Keratinocyte (primary cell): ENCODE measurements around the gene BEND7.

DNA sequence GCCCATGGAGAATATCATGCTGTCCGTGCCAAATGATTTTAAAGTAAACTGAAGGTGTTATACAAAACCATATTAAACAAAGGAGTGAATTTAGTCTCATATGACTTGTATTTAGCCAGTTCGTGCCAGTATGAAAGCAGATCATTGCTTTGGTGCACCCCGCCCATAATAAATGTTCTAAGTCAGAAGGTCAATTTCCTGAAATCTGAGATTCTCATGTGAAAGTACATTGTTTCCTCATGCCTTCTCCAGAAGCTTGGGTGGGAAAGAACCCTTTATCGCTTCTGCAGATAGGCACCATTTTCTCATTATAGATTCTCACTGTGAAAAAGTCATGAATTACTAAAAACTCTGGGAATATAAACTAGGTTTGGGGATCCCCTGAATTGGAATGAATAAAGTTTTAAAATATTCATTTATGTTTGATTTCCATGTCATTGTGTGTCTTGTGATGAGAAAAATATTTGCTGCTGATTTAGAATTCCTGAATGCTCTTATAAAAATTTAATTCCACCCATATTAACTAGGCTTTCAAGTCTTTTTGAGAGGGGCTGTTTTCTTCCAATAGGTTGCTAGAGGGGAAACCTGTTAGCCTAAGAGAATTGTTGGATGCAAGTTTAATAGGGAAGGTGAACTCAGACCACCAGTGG lies 106.6 kb downstream of the CAMK1D start:
CAGE:
- cytosol, long polyA minus RNA: no peak
- cytosol, long polyA plus RNA: no peak
- long polyA plus RNA: no peak
- nucleus, long polyA minus RNA: no peak
- nucleus, long polyA plus RNA: no peak

DNA sequence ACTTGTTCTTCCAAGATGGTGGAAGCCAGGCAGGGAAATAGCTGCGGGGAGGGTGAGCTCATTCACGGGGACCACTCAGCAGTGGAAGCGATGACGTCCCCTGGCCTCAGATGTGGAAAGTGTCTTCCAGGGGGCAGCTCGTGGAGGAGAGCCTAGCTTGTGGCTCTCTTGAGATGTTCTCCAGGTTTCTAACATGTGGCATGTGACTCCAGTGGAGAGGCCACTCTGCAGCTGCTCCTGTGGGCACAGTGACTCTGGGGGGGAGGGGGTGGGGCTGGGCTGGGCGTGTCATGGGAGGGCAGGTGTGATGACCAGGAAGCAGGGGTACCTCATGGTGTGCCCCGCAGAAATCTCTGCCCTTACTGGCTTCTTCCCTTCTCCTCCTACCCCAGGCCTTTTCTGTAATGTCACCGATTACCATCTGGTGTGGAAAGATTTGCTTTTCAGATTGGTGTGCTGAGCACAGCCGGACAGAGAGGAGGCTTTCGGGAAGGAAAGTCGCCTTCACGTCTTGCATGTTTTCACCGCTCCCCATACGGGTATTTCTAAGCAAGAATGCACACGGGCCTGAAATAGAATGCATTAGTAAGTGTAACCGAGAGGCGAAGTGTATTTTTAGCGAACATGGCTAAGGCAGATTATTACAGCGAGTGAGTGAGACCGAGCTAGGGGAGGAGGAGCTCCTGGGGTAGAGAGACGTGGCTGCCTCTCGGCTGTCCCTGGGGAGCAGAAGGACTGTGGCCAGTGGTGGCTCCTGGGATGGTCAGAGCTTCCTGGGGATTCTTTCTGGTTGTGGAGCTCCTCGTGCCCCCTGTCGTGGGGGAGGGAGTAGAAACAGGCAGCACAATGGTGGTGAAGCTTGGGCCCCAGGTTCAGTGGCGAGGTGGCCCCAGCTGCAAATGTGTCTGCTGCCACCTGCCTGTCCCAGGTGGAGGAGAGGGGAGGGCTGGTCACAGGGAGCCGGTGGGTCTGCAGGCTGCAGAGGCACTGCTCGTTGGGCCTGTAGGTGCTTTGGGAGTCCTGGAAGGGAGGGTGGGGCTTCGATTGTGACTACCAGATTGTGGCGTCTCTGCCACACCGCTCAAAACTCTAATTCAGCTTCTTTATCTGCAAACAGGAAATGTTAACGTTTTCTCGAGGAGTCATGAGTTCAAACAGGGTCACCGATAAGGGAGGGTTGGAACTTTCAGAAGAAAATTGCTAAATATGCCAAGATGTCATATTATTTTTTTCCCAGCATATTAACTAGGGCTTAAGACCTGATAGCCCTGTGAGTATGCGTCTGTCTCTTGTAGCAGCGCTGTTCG lies 135.7 kb downstream of the CAMK1D start:
CAGE:
- cytosol, long polyA minus RNA: no peak
- cytosol, long polyA plus RNA: no peak
- long polyA plus RNA: no peak
- nucleus, long polyA minus RNA: no peak
- nucleus, long polyA plus RNA: no peak

DNA sequence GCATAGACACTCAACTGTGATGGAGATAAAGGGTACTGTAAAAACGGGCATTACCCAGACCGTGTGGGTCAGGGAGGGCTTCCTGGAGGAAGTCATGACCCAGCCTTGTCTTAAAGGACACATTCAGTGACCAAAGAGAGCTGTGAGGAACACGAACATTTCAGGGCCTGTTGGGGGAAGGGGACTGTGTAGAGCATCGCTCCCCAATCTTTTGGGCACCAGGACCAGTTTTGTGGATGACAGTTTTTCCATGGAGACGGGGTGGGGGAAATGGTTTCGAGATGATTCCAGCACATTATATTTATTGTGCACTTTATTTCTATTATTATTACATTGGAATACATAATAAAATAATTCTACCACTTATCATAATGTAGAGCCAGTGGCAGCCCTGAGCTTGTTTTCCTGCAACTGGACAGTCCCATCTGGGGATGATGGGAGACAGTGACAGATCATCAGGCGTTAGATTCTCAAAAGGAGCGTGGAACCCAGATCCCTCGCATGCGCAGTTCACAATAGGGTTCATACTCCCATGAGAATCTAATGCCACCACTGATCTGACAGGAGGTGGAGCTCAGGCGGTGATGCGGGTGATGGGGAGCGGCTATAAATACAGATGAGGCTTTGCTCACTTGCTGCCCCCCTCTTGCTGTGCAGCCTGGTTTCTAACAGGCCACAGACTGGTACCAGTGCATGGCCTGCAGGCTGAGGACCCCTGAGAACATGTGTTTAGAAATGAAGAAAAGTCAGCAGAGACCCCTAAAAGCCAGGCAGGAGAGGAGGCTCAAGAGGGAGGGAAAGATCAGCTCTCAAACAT lies 259.9 kb downstream of the CAMK1D start:
CAGE:
- cytosol, long polyA minus RNA: no peak
- cytosol, long polyA plus RNA: no peak
- long polyA plus RNA: no peak
- nucleus, long polyA minus RNA: no peak
- nucleus, long polyA plus RNA: no peak

DNA sequence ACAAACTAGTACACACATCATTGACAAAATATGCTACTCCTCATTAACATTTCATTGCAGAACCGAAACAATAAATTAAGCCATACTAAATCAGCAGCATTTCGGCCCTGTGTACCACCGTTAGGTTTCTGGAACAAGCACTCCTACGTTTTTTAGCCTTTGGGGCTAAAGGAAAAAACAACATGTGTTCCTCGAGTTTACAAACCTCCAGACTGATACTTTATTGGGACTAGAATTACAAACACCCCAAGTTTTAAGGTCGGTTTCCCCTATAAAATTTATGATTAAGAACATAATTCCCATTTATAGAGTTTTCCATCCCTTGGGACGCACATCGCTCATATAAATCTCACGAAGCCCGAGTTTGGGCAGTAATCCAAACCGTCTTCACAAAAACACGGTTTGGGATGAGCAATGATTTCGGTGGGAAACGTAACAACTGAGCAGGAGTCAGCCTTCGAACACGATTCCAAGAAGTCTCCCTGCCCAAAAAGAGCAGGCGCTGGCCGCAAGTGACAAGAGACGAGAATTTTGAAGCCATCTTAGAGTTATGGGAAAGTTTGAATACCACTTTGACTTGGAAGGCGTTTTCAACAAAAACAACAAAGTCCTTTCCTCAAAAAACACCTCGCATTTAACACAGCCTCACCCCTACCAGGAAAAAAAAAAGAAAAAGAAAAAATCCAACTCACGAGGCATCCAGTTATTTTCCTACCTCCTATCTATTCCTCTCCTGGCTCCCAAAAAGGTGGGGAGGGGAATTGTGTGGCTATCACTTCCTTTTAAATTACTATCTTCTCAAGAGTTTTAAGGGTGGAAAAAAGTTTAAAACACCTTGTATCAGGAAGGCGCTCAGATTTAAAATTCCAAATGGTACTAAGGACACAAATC lies 1.8 kb downstream of the SEPHS1 start:
CAGE:
- cytosol, long polyA minus RNA: no peak
- cytosol, long polyA plus RNA: no peak
- long polyA plus RNA: no peak
- nucleus, long polyA minus RNA: no peak
- nucleus, long polyA plus RNA: no peak

DNA sequence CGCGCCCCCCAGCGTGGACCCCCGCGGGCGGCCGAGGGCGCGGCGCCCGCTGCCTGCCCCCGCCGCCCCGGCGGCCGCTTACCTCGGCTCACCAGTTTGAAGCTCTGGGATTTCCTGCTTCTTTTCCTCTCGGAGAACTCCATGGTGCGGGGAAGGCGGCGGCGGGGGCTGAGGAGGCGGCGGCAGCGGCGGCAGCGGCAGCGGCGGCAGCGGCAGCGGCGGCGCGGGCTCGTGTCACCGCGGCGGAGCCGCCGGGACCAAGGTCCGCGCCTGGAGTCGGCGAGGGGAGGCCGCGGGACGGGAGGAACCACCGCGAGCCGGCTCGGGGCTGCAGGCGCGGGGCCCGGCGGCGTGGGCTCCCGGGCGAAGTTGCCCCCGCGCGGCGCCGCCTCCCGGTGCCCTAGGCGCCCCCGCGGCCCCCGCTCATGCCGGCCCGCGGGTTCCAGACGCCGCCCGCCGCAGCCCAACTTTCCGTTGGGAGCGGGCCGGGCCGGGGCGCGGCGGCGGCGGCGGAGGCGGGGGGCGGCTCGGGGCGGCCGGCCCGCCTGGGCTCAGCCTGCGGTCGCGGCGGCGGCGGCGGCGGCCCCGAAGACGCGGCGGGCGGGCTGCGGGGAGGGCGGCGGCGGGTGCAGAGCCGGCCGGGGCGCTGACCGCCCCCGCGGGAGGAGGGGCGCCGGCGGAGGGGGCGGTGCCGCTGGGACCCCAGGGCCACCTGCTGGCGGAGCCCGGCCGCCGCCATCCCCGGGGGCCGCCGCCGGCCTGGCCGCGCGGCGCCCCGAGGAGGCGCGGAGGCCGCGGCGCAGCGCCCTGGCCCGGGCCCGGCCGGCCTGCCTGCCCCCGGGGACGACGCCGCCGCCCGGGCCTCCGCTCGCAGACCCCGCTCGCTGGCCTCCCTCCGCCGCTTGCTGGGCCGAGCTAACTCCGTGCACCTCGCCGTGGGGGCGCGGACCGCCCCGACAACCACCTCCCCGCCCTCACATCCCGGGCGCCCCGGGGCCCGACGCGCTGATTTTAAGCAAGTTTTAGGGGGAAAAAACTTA lies at the start of gene BEND7:
TSS of gene BEND7 (minus strand) at position 624 of the 1,040 bp plus-strand sequence.
CAGE:
- cytosol, long polyA minus RNA: no peak
- cytosol, long polyA plus RNA: no peak
- long polyA plus RNA: no peak
- nucleus, long polyA minus RNA: no peak
- nucleus, long polyA plus RNA: no peak

DNA sequence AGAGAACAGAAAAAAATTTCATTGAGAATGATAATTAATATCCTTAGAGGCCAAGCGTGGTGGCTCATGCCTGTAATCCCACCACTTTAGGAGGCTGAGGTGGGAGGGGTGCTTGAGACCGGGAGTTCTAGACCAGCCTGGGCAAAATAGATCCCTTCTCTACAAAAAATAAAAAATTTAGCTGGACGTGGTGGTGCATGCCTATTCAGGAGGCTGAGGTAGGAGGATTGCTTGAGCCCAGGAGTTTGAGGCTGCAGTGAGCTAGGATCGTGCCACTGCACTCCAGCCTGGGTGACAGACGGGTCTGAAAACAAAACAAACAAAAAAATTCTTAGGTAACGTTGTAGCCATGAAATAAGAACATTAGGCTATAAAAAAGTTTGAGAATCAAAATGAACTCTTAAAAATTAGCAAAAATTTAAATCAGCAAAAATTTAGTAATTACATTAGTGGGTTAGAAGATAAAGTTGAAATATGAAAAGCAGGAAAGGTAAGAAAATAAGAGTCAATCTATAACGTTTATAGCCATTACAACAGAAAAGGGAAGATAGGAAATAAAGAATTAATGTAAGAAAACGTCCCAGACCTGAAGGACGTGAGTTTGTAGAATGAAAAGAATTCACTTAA lies 38.4 kb downstream of the PRPF18 start:
CAGE:
- cytosol, long polyA minus RNA: no peak
- cytosol, long polyA plus RNA: no peak
- long polyA plus RNA: no peak
- nucleus, long polyA minus RNA: no peak
- nucleus, long polyA plus RNA: no peak

DNA sequence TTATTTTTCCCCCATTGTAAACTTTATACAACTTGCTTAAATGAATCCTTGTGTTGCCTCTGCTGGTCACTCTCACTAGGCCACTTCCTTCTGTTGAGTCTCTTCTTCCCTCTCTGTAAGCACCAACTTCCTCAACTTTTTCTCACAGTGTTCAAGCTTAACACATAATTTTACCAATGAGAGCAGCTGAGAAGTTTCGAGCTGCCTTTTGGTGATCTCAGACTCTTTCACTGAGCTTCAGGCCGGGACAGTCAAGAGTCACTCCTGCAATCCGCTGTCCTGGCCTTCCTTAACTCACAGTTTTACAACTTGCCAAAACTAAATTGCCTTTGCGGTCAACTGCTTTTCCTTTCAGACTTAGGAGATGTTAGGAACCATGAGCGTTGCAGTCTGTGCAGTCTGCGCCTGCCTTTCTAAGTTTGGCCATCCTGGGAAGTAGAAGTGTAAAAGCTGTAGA lies 47.5 kb downstream of the PRPF18 start:
CAGE:
- cytosol, long polyA minus RNA: no peak
- cytosol, long polyA plus RNA: no peak
- long polyA plus RNA: no peak
- nucleus, long polyA minus RNA: no peak
- nucleus, long polyA plus RNA: no peak

GRCh38 chr10:13712727-13713519 lies 126.2 kb downstream of the PRPF18 start:
CAGE:
- cytosol, long polyA minus RNA: no peak
- cytosol, long polyA plus RNA: no peak
- long polyA plus RNA: no peak
- nucleus, long polyA minus RNA: no peak
- nucleus, long polyA plus RNA: no peak

GRCh38 chr10:13756968-13757301 lies 170.2 kb downstream of the PRPF18 start:
CAGE:
- cytosol, long polyA minus RNA: no peak
- cytosol, long polyA plus RNA: no peak
- long polyA plus RNA: no peak
- nucleus, long polyA minus RNA: no peak
- nucleus, long polyA plus RNA: no peak

DNA sequence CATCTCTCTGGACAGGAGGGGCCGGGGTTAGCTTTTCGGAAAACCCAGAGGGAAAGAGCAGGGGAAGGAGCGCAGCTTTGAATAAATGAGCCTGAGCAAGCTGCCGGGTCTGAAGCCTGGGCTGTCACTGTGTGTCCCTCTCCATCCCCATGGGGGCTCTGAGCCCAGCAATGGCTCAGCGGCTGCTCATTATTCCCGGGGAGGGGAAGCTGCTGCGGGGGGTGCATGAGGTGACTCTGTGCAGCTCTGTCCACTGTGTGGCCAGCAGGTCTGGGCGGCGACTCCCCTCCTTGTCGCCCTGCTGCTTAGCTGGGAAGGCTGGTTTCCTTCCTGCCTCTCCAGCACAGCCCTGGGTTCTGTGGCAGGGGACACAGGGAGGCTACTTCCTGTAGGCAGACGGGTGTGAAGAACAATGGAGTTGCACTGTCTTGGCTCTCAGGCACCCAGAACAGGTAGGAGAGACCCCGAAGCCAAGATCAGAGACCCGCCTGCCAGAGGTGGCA lies 234.2 kb downstream of the PRPF18 start:
CAGE:
- cytosol, long polyA minus RNA: no peak
- cytosol, long polyA plus RNA: no peak
- long polyA plus RNA: no peak
- nucleus, long polyA minus RNA: no peak
- nucleus, long polyA plus RNA: no peak

GRCh38 chr10:13831564-13832677 lies 245.2 kb downstream of the PRPF18 start:
CAGE:
- cytosol, long polyA minus RNA: no peak
- cytosol, long polyA plus RNA: no peak
- long polyA plus RNA: no peak
- nucleus, long polyA minus RNA: no peak
- nucleus, long polyA plus RNA: no peak

CAGE:
- cytosol, long polyA minus RNA: no peak
- cytosol, long polyA plus RNA: no peak
- long polyA plus RNA: no peak
- nucleus, long polyA minus RNA: no peak
- nucleus, long polyA plus RNA: no peak
These were observed 307.5 kb downstream of the PRPF18 start for GRCh38 chr10:13894295-13894717.

CAGE:
- cytosol, long polyA minus RNA: no peak
- cytosol, long polyA plus RNA: no peak
- long polyA plus RNA: no peak
- nucleus, long polyA minus RNA: no peak
- nucleus, long polyA plus RNA: no peak
These were observed 157.2 kb downstream of the FRMD4A start for GRCh38 chr10:14173324-14174085.

DNA sequence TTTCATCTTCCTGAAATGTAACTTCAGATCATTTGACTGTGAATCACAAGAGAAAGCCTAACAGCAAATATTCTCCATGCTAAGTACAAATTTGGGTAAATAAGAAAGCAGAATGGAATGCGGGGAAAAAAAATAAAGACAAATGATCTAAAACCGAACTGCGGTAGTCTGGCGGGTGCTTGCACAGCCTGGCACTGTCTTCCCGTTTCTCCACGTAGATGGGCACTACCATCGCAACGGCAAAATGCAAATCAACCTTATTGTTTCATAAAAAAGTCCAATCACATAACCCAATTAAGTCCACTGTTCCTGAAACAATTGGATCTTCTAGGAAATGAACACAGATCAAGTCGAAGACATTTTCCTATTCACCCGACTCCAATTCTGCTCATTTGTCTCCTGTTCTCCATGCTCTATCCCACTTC lies 74.6 kb upstream of the FRMD4A start:
CAGE:
- cytosol, long polyA minus RNA: no peak
- cytosol, long polyA plus RNA: no peak
- long polyA plus RNA: no peak
- nucleus, long polyA minus RNA: no peak
- nucleus, long polyA plus RNA: no peak

CAGE:
- cytosol, long polyA minus RNA: no peak
- cytosol, long polyA plus RNA: no peak
- long polyA plus RNA: no peak
- nucleus, long polyA minus RNA: no peak
- nucleus, long polyA plus RNA: no peak
These were observed 189.1 kb upstream of the FRMD4A start for GRCh38 chr10:14519790-14520340.

CAGE:
- cytosol, long polyA minus RNA: no peak
- cytosol, long polyA plus RNA: no peak
- long polyA plus RNA: no peak
- nucleus, long polyA minus RNA: no peak
- nucleus, long polyA plus RNA: no peak
These were observed 203.8 kb downstream of the FAM107B start for GRCh38 chr10:14570616-14571490.

GRCh38 chr10:14591372-14591785 lies 183.3 kb downstream of the FAM107B start:
CAGE:
- cytosol, long polyA minus RNA: no peak
- cytosol, long polyA plus RNA: no peak
- long polyA plus RNA: no peak
- nucleus, long polyA minus RNA: no peak
- nucleus, long polyA plus RNA: no peak

DNA sequence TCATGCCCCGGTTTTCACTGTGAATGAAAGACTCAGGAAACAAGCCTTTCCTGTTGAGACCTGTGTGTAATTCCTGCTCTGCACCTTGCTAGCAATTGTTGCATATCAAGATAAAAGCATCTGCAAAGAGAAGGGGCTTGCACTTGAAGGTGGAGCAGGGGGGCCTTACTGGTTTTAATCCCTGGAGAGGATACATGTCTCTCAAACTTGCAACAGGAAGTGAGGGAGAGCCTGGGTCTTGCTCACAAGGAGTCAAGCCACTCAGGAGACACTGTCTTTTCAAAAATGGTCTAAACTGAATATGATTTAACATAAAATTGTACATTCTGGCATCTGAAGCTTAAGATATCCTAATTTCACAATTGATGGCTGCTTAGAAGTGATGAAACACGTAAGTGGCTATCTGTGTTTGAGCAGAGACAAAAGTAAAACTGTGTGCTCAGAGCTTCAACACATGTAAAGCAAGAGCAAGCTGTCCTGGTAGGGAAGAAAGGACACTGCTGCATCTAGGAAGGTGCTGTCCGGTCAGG lies 157.4 kb downstream of the FAM107B start:
CAGE:
- cytosol, long polyA minus RNA: no peak
- cytosol, long polyA plus RNA: no peak
- long polyA plus RNA: no peak
- nucleus, long polyA minus RNA: no peak
- nucleus, long polyA plus RNA: no peak

CAGE:
- cytosol, long polyA minus RNA: no peak
- cytosol, long polyA plus RNA: no peak
- long polyA plus RNA: no peak
- nucleus, long polyA minus RNA: no peak
- nucleus, long polyA plus RNA: no peak
These were observed 698 bp downstream of the MEIG1 start for GRCh38 chr10:14959830-14960342.

GRCh38 chr10:15083843-15084466 lies 4.6 kb downstream of the ACBD7 start:
CAGE:
- cytosol, long polyA minus RNA: no peak
- cytosol, long polyA plus RNA: no peak
- long polyA plus RNA: no peak
- nucleus, long polyA minus RNA: no peak
- nucleus, long polyA plus RNA: no peak